Ishikawa (cell line): ENCODE data around the gene FLT3.

GRCh38 chr13:28099358-28099826, 984 bp downstream of the FLT3 start:
- RRBS = no CpG with 5 or more reads among the region's 14 CpGs

- RRBS = 5% methylated on average over 60 of the region's 108 CpGs
These were observed at the start of gene FLT3 for GRCh38 chr13:28100155-28101179. TSS of gene FLT3 (minus strand) at chr13:28100576.

- RRBS = no CpG with 5 or more reads among the region's 10 CpGs
These were observed 1.4 kb upstream of the PAN3 start for GRCh38 chr13:28136714-28137486.

GRCh38 chr13:28156989-28157558, 18.7 kb downstream of the PAN3 start:
- RRBS = no CpG with 5 or more reads among the region's 6 CpGs

GRCh38 chr13:28177646-28178281, 39.4 kb downstream of the PAN3 start:
- RRBS = no CpG with 5 or more reads among the region's 3 CpGs

- RRBS = no CpG with 5 or more reads among the region's 6 CpGs
These were observed 154.3 kb downstream of the PAN3 start for GRCh38 chr13:28292476-28293209.

- RRBS = 80% methylated on average over 1 of the region's 4 CpGs
These were observed 166.7 kb downstream of the FLT1 start for GRCh38 chr13:28328332-28328566.

- RRBS = no CpG with 5 or more reads among the region's 5 CpGs
These were observed 100.5 kb downstream of the FLT1 start for GRCh38 chr13:28394357-28394965.

DNA sequence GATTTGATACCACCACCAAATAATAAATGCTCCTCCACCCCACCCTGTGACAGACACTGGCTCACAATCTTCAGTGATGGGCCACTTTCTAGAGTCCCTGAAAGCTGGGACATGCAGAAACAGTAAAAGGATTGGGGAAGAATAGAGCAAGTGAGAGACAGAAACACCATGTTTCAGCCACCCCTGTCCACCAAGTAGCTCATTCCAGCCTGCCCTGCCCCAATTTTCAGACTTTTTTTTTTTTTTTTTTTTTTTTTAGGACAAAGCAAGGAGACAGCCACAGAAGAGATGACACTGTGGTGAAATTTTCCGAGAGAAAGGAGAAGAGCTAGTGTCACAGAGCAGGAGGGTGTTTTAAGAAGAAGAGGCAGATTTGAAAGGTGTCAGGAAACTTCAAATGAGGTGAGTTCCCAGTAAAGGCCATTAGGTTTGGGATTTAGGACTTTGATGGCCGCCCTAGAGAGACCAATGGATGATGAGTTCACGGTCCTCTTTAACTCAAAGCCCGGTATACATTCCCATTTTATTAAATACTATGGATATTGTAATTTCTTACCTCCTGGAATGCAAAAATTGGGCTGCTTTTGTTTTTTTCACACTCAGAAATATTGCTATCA, 1.4 kb downstream of the SLC46A3 start:
- RRBS = no CpG with 5 or more reads among the region's 4 CpGs

GRCh38 chr13:29428152-29429290, 167.0 kb downstream of the SLC7A1 start:
- RRBS = 2% methylated on average over 4 of the region's 37 CpGs

GRCh38 chr13:29479899-29480471, 115.5 kb downstream of the SLC7A1 start:
- RRBS = no CpG with 5 or more reads among the region's 22 CpGs

- RRBS = 86% methylated on average over 6 of the region's 33 CpGs
These were observed 81.4 kb downstream of the SLC7A1 start for GRCh38 chr13:29513936-29514722.

- RRBS = no CpG with 5 or more reads among the region's 7 CpGs
These were observed 52.0 kb downstream of the SLC7A1 start for GRCh38 chr13:29543476-29543964.

DNA sequence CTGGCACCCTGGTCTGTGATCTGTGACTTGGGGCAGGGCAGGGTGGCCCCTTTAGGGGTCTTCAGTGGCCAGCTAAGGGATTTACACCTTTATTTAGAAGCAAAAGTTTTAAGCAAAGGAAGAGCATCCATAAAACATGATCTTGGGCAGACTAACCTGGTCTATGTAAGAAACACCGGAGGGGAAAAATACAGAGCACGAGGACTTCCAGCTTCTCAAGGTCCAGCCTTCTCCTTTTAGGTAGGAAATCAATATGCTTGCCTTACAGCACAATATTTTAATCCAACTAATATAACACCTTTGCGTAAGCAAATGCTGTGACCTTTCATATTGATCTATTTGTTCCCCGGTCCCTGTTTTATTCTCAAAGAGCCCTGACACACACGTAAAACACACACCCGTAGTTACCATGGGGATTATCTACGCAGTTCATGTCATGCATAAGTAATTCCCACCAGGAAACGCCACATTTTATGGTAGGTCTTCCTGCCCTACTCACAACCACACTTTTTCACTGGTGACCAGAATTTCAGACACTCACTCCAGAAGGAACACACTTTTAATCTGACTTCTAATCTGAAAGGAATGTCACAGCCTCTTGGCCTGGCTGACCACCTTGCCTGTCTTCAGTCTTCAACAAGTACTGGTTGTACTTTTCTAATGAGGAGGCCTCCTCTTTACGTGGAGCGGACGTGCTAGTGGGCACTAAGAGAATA, 46.9 kb downstream of the SLC7A1 start:
- RRBS = no CpG with 5 or more reads among the region's 11 CpGs

GRCh38 chr13:29572563-29572970, 22.9 kb downstream of the SLC7A1 start:
- RRBS = no CpG with 5 or more reads among the region's 5 CpGs

DNA sequence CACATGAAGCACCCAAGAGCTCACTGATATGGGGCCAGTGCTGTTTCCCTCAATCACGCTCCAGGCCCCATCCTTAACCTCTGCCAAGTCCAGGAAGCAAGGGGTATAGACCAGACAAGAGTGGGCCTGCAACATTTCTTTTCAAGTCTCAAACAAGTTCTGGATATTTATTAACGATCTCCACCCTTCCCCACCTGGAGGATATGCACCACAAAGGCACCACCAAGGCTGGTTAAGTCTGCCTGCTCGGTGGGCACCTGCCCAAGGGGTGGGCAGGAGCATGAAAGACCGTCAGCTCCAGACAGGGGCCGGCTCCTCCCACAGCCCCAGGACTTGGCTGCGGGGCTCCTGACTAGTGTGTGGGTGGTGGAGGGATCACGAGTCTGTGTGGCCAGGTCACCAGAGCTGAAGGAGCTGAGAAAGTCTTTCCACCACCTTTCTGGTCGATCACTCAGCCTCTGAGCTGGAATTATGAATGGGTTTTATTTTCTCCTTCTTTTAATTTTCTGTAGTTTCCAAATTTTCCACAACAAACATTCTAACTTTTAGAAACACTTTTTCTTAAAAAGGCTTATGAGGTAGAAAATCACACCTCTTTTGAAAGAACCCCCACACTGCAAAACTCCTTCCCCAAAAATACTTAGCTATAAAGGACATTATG, 7.8 kb downstream of the SLC7A1 start:
- RRBS = no CpG with 5 or more reads among the region's 8 CpGs

DNA sequence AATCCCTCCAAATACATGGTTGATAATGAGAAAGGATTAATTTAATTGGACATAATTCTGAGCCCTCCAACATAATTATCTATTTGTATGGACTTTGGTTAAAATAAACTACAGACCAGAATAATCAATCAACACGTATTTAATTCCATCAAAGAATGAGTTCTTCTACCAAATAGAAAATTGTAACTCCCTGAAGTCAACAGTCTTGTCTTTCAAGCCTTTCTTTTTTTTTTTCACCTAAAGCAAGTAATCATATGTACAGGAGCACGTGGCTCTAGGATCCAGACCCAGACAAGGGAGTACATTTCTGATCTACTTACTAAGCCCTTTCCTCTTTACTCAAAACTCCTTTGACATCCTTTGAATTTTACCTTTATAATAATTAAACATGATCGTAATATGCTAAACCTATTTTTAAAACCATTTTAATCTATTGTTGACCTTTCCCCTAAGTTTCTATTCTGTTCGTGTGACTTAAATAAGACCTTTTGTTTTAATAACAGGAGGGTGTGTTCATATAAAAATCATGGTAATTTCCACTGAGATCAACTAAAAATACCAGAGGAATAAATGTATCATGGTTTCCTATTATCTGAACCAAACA, 1.8 kb downstream of the SLC7A1 start:
- RRBS = no CpG with 5 or more reads among the region's 4 CpGs

DNA sequence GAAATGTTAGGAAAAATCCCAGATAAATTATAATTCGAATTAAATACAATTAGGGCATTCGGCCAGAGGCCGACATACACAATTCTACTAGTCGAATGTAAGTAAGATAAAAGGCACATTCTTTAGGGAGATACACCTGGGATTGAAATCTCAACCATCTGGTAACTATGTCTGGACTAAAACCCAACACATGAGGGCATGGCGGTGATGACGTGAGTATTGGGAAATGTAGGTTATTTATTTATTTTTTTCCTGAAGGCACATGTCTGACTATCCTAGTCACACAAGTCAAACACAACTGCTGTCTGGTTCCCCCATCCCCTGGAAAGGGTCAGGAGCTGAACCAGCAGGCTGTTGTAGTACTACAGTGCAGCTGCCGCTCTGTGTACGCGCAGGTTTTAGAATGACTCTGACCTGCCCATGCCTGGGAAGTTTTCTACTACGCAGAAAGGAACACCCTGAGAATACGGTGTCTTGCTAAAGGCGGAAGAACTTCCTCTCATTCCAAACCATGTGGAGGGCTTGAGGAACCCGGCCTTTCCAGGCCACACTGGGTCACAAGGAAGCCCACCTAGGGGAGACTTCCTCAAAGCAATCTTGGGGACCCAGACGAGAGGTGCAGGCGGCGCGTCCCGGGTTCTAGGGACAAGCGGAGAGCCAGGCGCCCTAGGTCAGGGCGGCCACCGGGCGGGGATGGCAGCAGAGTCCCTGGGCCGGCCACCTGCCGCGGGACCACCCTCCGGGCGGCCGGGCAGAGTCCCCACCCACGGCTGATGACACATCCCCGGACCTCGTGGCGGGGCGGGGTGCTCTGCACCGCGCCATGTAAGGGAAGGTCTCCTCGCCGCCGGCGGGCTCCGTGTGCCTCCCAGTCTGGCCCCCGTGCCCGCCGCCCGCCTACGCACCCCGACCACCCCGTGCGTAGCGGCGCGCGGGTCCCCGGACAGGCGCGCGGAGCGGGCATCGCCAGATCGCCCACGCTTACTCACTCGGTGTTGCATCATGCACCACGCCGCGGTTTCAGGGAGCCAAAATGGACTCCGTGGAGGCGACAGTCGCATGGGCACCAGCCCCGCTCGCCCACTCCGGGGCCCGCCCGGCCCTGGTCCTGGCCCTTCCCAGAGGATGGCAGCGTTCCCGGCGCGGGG, 959 bp downstream of the SLC7A1 start:
- RRBS = 3% methylated on average over 23 of the region's 77 CpGs

GRCh38 chr13:29828069-29829307, 21.9 kb downstream of the UBL3 start:
- RRBS = no CpG with 5 or more reads among the region's 23 CpGs

DNA sequence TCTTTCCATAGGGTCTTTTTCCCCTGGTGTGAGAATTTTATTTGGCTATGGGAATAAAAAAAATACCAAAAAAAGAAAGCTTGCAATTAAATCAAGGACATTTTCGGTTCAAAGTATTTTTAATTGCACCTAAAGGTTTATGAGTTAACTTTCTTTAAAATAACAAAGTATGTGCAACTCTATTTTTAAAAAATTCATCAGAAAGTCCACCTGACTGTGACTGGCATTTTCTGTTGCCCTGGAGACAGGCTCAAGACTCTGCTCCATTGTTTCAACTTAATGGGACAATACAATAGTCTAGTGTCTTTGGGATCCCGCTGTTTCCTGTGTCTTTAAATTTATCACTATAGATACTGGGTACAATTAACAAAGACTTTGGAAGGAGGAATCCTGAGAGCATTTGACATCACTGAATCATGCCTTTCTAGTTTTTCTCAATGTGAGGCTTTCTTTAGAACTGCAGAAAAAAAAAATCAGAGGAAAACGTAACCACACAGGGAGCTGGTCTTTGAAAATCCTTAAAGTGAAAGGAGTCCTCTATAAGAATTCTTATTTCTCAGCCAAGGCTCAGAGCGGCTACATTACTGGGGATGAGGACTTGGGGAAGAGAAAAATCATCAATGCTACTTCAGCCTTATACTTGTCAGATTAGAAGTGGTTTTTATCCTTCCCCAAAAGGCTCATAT, 34.2 kb upstream of the UBL3 start:
- RRBS = no CpG with 5 or more reads among the region's 4 CpGs